ENCODE measurements around the genes KDM4C and MPDZ.

GRCh38 chr9:6477495-6477961 is 64.5 kb downstream of the UHRF2 start:
- PRO-cap, 10 experiments: no peak in any of the 10 experiments

DNA sequence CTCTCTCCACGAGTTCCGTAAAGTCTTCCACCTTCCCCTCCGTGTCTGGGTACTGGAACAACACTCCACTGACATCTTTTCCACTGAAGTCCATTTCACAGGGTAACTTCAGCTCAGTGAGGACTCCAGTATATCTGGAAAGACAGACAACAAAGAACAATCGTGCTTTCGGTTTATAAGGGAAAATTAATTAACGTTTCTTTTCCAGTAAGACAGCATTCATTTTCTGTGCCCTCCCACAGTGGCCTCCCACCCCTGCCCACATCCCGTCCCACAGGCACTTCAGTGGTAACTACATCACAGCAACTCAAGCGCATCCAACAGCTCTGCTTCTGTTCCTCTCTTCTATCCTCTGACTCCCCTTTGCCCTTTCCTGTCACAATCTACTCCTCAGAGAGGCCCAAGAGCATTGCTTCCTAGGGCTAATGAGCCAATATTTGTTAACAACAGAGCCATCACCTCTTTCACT is 40.4 kb downstream of the GLDC start:
- PRO-cap, 10 experiments: no peak in any of the 10 experiments

- PRO-cap, 10 experiments: peak in 10 of 10 experiments; most common plus-strand start chr9:6758049 (in 4); most common minus-strand start chr9:6757867 (in 9)
These were observed at the start of gene KDM4C for GRCh38 chr9:6757754-6758228. Gene KDM4C, plus strand, starts transcription at chr9:6757973.

GRCh38 chr9:6759287-6759725 is 1.5 kb downstream of the KDM4C start:
- PRO-cap, 10 experiments: no peak in any of the 10 experiments

DNA sequence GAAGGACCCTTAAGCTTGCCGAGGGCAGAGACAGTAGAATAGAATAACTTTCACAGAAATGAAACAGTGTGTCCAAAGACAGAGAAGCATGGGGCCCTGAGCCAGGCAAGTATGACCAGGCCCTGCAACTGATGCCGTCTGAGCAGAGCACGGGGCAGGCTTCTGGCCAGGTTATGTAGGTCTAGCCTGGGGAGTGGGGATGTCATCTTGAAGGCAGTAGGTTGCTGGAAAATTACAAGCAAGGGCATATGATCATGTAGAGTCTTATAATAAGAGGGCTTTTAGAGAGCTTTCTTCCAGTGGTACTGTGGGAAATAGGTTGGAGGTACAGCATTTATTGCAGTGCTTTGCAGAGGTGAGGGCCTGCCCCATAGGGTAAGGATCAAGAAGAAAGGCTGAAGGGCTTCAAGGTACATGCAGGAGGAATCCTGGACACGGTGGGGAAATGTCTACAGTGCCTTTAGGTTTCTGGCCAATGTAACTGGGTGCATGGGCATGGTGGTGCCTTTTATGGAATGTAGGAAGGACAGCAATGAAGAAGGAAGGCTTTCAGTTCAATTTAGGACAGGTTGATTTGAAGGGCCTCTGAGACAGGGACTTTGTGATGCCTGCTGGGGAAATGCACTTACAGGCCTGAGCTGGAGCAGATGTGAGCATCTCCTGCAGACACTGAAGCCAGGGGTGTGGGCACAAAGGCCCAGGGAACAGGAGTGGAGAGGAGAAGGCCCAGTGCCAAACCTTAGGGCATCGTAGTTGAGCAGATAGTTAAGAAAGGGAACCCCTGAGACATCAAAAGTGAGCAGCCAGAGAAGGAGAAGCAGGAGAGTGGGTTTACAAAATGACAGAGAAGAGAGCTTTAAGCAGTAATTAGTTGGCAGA is 415.7 kb downstream of the KDM4C start:
- PRO-cap, 10 experiments: no peak in any of the 10 experiments

DNA sequence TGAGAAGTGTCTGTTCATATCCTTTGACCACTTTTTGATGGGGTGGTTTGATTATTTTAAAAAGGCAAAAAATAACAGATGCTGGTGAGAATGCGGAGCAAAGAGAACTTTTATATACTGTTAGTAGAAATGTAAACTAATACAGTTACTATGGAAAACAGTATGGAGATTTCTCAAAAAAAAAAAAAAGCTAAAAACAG is 258.6 kb upstream of the DMAC1 start:
- PRO-cap, 10 experiments: peak in 1 of 10 experiments; most common plus-strand start position 93 of the sequence (in 1)

DNA sequence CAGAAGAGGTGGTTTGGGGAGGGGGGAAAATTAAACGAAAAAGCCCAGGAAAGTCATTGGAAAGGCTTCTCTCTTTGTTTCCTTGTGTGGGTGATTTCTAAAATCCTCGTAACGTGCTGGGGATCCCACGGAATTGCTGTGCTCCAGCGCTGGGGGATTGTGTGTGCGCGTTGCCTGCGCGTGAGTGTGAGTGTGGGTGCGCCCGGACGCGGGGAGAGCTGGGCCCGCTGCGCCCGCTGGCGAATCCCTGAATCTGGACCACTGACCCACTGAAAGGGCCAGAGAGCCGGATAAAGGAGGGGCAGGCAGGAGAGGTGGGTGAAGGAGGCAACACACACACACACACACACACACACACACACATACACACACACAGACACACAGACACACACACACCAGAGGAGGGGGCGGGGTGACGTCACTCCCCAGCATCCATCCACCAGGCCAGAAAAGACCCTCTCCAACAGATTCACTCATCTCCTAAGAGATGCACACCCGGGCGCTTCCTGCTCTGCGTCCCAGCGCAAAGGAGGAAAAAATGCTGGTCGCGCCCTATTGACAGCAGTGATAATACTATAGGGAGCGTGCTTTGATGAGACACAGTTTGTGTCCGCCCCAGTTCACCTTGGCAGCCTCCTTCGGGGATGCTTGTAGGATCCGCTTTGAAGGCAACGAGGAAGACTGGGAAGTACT is 1059.0 kb upstream of the DMAC1 start:
- PRO-cap, 10 experiments: no peak in any of the 10 experiments

DNA sequence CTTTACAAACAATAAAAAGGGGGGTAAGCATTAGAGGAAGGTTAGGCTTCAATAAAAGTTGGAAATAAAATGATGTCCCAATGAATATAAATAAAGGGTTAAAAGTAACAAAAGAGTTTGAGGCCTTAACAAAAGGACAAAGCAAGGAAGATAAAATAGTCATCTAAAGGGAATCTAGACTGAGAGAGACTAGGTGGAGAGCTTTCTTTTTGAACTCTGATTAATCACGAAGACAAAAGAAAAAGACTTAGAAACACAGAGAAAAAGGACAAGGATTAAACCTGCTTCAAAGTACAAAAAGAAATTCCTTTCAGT is 813.2 kb downstream of the PTPRD start:
- PRO-cap, 10 experiments: peak in 2 of 10 experiments; most common plus-strand start position 183 of the sequence (in 2)

DNA sequence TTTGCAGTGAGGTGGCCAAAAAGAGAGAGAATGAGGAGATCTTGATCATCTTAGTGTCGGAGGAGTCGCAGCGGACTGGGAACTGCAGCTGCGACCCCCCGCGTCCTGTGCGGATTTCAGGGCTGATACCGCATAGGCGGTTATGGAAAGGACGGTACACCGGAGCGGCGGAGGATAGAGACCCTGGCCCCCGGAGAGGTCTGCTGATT is 515 bp downstream of the LURAP1L start:
- PRO-cap, 10 experiments: peak in 2 of 10 experiments; most common plus-strand start position 60 of the sequence (in 1); most common minus-strand start position 109 of the sequence (in 1)

GRCh38 chr9:12784944-12785950 is 10.4 kb downstream of the LURAP1L start:
- PRO-cap, 10 experiments: peak in 4 of 10 experiments; most common plus-strand start chr9:12785154 (in 1); most common minus-strand start chr9:12784998 (in 1)

- PRO-cap, 10 experiments: peak in 4 of 10 experiments; most common plus-strand start chr9:13083594 (in 4); most common minus-strand start chr9:13083480 (in 4)
These were observed 196.1 kb downstream of the MPDZ start for GRCh38 chr9:13083375-13083834.

GRCh38 chr9:13278770-13280114 is at the start of gene MPDZ:
Gene MPDZ, minus strand, starts transcription at chr9:13279692.
- PRO-cap, 10 experiments: peak in 9 of 10 experiments; most common plus-strand start chr9:13279348 (in 5); most common minus-strand start chr9:13279571 (in 6)

- PRO-cap, 10 experiments: peak in 1 of 10 experiments; most common plus-strand start chr9:13443535 (in 1)
These were observed 163.8 kb upstream of the MPDZ start for GRCh38 chr9:13443231-13443671.

DNA sequence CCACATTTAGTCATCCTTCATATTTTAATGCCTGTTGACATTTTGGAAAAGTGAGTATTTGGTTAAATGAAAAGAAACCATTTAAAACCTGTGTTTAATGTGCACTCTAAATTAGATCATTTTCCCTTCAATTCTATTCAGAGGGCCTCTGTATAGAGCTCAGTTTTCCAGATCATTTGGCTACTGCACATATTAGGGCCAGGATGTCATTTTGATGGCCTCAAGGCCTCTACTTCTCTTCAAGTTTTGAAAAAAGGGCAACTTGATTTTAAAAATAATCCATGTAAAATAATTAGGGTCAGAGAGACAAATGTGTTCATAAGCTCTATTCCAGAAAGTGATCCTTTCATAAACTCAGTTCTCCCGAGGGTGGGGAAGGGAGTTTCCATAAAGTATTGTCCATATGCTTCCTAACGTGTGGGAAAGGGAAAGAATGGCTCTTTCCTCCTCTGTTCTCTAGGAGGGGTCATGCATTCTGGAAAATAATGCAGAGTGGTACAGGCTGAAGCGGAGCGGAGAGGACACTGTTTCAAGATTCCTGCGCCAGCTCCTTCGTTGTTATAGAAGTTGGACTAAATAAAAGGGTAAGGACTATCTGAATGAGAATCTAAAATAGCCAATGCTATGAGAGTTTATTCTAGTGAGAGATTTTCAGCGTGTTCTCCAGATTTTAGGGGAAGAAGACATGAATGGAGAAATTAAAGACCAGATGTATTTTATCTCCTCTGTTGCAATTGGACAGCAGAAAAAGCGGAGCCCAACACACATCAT is 166.7 kb upstream of the MPDZ start:
- PRO-cap, 10 experiments: no peak in any of the 10 experiments

DNA sequence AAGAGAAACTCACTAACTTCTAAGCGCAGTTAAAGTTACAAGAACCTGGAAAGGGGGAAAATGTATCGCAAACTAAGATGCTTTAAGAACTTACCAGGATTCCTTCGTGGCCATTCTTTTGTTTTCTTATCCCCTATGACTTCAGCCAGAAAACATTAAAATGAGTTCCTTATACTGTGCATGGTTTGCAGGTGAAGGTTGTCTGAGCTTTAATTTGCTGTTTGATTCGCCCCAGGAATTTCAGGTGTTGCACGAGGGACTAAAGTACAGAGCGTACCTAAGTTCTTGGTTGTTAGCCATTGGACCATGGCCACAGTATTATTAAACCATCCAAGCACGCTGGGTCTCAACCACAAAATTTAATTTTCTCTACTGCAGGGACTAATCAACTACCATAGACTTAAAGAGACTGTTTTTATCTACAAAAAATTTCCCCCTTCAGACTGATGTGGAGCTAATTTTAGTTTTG is 208.4 kb upstream of the MPDZ start:
- PRO-cap, 10 experiments: peak in 1 of 10 experiments; most common plus-strand start position 356 of the sequence (in 1); most common minus-strand start position 187 of the sequence (in 1)

DNA sequence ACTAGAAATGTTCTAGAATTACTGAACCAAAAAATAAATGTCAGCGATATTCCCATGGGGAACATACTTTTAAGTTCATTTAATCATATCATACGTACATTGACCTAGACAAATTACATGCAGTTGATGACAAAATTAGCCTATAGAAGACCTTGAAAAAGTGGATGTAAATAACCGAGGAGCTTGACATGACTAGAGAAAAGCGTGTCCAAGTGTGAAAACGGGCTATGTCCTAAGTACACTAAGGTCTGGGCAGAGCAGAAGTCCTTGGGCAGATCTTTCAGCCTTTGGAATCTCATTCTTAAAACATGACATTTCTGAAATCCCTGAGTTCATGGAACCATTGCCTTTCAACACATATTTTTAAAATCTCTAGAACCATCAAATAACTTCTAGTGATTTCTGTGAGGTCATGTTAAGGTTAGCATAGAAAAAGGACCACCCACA is 417.1 kb downstream of the NFIB start:
- PRO-cap, 10 experiments: no peak in any of the 10 experiments

DNA sequence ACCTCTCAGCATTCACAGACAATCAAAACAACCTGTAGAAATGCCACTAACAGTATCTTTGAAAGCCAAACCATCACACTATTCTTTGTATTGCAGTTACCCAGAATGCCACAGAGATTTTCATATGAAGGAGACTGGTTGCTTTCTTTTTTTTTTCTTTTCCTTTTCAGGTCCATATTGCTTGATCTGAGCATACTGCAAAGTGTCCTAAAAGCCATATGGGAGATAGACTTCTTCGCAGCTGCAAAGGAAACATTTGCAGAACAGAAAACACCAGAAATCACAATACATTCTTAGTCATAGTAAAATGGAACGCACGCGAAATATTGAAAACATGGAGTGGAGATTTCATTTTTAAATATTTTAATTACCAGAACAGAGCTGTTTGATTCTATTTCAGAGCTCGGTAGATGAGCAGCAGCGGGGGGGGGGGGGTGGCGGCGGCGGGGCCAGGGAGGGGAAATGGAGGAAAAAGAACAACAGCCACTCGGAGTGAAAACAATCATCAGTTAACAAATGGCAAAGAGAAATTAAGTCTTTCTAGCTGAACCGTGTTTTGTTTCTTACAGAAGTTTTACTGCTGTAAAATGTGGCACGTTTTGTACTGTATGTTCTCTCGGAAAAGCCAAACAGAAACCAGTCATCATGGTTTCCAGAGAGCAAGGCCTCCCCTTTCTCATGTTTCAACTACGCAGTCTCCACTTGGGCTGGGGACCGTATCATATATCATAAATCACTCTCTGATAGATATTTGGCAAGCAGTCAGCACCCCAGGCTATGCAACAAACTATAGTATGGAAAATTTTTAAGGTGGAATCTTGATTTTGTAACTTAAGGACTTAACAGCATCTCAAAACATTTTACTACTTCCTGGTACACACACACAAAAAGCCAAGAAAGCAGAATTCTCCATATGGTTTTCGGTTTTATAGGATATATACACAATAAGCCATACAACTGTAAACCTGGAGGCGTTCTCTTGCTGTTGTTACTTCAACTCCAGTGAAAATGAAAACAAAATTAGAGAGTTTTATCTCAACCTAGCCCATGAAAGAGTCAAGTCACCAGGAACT is 283.8 kb downstream of the NFIB start:
- PRO-cap, 10 experiments: peak in 1 of 10 experiments; most common plus-strand start position 853 of the sequence (in 1); most common minus-strand start position 558 of the sequence (in 1)

DNA sequence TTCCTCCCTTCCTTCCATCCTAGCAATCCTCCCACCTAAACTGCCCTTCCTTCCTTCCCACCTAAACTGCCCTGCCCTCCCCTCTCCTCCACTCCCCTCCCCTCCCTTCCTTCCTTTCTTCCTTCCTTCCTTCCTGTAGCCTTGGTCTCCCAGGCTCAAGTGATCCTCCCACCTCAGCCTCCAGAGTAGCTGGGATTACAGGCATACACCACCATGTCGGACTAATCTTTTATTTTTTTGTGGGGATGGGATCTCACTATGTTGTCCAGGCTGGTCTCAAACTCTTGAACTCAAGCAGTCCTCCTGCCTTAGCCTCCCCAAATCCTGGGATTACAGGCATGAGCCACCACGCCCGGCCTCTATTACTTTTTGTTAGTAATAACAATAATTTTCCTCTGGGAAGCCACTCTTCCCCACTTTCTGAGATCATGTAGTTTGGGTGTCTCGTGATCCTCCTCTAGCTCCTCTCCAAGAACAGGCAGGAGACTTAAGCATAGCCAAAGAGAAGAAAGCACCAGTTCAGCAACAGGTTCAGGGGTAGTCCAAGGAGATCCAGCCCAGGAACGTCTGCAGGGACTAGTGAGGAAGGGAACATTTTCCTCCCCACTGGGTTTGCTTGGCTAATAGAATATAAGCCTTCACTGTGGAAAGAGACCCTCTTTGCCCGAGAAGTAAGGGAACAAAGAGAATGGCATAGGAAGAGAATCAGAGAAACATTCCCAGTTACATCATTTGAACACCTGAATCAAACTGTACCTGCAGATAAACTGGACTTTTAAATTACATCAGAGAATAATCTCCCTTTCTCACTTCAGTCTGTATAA is 65.5 kb downstream of the NFIB start:
- PRO-cap, 10 experiments: no peak in any of the 10 experiments

DNA sequence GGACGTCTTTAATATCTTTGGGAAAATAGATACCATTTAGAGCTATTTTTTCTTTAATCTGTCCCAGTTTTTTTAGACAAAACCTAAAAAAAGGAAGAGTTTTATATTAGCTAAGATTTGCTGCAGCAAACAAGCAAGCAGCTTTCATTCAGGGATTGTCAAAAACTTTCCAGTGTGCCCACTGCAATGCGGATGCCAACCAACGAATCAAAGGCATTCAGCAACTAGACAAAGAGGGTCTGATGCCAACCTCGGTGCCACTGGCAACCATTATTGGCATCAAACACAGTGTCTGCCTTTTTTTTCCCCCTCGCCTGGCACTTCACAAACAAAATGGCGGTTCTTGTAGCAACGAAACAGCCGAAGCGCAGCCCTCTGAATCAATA is 10.5 kb downstream of the NFIB start:
- PRO-cap, 10 experiments: peak in 2 of 10 experiments; most common plus-strand start position 331 of the sequence (in 2)

- PRO-cap, 10 experiments: peak in 1 of 10 experiments; most common plus-strand start chr9:14346450 (in 1); most common minus-strand start chr9:14346384 (in 1)
These were observed 32.2 kb upstream of the NFIB start for GRCh38 chr9:14345881-14346805.